ENCODE measurements around the gene ODC1.

- RRBS: 2% methylated on average over 24 of the region's 34 CpGs
Measured at GRCh38 chr2:9951876-9952120, 305 bp downstream of the GRHL1 start.

GRCh38 chr2:9952870-9953635 is 1.6 kb downstream of the GRHL1 start:
- RRBS: no CpG with 5 or more reads among the region's 10 CpGs

DNA sequence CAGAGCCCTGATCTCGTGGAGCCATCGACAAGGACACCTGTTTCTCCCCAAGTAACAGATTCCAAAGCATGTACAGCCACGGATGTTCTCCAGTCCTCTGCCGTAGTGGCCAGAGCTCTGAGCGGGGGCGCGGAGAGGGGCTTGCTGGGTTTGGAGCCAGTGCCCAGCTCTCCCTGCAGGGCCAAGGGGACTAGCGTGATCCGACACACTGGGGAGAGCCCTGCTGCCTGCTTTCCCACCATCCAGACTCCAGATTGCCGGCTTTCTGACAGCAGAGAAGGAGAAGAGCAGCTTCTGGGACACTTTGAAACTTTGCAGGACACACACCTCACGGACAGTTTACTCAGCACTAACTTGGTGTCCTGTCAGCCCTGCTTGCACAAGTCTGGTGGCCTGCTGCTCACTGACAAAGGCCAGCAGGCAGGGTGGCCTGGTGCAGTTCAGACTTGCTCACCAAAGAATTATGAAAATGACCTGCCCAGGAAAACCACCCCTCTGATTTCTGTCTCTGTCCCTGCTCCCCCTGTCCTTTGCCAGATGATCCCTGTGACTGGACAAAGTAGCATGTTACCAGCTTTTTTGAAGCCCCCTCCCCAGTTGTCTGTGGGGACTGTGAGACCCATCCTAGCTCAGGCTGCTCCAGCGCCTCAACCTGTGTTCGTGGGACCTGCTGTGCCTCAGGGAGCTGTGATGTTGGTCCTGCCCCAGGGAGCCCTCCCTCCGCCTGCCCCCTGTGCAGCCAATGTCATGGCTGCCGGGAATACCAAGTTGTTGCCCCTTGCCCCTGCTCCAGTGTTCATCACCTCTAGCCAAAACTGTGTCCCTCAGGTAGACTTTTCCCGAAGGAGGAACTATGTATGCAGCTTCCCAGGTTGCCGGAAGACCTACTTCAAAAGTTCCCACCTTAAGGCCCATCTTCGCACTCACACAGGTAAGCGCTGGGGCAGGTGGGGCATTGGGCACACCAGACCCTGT is 4.6 kb downstream of the KLF11 start:
- RRBS: no CpG with 5 or more reads among the region's 19 CpGs

- RRBS: no CpG with 5 or more reads among the region's 10 CpGs
Measured at GRCh38 chr2:10095095-10095549, 14.9 kb upstream of the CYS1 start.

DNA sequence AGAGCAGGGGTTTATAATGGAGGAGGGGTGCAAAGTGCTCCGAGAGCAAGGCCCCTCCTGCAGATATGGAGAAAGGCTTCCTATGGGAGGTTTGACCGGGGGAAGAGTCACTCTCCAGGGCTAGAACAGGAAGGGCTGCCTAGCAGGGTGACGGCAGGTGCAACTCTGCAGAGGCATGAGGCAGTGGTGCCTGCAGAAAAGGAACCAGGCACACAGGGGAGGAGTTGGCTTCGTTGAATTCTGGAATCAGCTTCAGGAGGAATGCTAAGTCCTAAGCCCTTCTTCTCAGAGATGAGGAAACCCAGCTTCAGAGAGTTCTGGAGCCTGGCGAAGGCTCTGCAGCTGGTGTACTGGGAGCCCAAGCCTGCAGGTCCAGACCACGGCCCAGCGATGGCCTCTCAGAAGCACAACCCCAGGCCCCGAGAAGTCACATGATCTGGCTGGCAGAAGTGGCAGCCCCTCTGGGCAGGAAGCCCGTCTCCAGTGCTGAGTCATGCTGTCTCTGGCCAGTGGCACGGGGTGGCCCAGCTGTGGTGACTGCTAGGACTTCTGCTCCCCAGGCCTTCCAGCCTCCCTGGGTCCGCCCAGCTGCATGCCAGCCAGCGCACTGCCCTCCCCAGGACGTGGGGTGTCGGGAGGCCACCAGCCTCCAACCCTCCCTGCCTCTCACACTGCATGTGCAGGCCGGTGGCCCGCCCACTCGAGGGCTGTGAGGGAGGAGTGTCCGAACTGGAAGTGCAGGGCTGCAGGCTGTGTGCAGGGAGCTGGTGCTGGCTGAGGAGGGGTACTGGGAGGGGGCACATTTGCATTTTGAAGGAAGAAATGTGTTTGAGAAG is 17.3 kb upstream of the HPCAL1 start:
- RRBS: no CpG with 5 or more reads among the region's 18 CpGs

- RRBS: no CpG with 5 or more reads among the region's 17 CpGs
Measured at GRCh38 chr2:10300955-10301735, 1.6 kb upstream of the HPCAL1 start.

DNA sequence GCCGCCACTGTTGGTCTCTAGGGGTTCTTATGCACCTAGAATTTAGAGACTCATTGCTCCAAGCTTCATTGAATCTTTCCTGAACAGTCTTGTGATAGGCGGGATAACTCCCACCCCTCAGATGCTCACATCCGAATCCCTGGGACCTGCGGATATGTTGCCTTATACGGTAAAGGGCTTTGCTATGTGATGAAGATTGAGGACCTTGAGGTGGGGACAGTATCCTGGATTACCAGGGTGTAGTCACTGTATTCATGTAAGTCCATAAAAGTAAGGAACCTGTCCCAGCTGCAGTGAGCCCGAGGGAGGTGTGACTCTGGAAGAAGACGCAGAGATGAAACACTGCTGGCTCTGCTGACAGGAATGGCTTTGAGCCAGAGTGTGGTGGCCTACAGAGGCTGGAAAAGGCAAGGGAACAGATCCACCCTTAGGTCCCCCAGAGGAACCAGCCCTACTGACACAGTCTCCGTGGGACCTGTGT is 26.4 kb downstream of the HPCAL1 start:
- RRBS: no CpG with 5 or more reads among the region's 8 CpGs

DNA sequence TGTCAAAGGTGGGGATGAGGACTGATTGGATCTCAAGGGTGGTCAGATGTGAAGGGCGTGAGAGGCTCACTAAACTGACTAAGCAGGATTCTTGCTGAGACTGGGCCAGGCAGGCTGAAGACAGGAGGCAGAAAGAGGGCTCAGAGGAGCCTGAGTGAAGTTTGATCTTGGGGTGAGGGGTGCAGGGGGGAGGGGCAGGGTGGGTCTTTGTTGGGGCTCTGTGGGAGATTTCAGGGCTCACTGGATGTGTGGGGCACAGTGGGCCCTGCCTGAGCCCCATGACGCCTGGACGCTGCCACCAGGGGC is 30.0 kb downstream of the HPCAL1 start:
- RRBS: no CpG with 5 or more reads among the region's 3 CpGs

DNA sequence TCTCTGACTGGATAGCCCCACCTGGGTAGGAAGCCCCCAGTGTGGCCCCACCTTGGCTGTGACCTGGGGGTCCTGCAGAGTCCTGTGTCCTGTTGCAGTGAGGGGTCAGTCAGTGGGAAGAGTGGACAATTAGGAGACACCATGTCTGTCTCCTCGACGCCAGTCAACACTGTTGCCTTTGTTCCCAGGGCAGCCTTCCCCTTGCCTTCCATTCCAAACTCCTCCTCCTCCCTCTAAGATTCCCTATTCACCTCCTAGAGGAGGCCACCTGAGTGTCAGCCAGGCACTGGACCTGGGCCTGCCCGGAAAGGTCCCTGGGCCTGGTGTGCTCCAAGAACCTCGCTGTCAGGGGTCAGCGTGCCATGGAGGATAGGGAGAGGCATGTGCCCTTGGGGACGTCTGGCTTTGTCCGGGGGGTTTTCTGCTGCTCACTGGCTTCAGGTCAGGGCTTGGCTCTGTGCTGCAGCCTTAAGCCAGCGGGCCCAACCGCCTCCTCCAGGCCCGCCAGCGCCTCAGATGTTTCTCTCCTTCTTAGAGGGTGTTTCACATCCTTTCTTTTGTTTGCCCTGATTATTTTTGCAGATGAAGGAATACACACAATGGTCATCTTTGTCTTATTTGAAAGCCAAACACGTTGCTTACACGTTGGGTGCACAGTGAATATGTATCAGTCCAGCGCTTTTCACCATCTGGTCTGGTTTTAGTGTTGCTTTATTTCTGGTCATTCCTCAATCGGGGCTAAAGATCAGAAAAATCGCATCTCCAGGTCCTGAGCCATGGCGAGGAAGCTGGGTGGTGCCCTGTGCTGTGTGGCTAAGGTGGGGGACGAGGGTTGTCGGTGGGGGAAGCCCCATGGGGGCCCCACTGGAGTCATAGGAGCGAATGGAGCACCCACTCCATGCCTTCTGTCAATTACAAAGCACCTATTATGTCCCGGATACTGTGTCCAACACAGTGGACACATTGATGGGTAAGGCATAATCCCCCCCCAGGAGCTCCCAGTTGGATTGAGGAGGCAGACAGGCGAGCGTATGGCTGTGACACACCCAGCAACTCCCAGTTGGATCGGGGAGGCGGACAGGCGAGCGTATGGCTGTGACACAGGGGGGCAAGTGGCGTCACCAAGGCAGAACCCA is 69.1 kb downstream of the HPCAL1 start:
- RRBS: 74% methylated on average over 3 of the region's 28 CpGs

GRCh38 chr2:10444036-10444385 is 4.1 kb downstream of the ODC1 start:
- RRBS: no CpG with 5 or more reads among the region's 3 CpGs

DNA sequence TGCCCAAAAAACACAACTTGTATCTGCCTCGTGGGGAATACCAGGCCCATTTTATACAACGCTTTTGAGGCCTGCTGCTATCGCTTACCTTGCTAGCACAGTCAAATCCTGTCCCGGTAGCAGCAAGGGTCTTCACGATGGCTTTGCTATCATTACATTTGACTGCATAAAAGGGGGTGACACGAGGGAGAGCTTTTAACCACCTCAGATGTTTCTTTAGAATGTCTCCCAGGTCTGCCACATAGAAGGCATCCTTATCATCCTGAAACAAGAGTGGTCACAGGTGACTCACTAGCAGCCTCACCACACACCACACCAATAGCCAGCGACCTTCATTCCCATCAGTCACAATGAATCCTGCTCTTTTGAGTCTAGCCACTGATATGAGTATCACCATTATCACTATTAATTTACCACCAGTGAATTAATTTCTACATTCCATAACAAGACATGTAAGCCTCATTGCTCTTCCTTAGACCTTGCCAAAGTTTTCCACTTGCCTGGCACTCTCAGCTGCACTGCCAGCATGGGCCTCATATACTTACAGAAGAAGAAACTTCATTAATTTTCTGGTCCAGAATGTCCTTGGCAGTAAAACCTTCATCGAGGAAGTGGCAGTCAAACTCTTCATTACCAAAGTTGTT is 3.6 kb downstream of the ODC1 start:
- RRBS: no CpG with 5 or more reads among the region's 8 CpGs

- RRBS: 3% methylated on average over 69 of the region's 149 CpGs
Measured at GRCh38 chr2:10447847-10448964, at the start of gene ODC1. Gene ODC1 (minus strand): TSS chr2:10448327.

- RRBS: no CpG with 5 or more reads among the region's 6 CpGs
Measured at GRCh38 chr2:10826220-10826570, 13.6 kb upstream of the PDIA6 start.

DNA sequence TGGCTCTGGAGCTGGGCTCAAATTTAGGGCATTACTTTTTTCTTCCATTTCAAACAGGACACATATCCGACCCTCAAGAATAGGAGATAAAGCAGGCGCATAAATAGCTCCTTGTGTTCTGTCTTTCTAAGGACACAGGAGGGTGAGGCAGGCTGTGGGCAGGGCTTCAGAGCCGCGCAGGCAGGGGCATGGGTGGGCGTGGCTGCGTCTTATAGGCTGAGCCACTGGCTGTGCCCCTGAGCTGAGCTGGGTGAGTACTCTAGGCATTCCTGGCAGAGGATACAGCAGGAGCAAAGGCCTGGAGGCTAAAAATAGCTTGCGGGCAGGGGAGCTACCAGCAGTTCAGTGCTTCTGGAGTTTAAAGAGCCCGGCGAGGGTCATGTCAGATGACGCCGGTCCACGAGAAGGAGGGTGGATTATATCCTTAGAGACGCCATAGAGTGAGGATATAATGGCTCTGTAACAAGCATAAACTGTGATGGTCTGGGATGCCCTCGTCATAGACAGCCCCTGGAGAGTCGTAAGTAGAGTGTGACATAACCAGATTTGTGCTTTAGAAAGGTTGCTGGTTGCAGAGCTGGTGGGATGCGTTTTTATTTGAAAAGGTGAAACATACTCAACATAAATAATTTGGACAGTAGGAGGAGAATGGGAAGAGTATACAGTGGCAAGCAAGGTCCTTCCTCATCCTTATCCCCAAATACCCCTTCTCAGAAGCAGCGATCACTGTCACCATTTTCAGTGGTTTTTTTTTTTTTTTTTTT is 31.6 kb upstream of the PDIA6 start:
- RRBS: no CpG with 5 or more reads among the region's 17 CpGs

DNA sequence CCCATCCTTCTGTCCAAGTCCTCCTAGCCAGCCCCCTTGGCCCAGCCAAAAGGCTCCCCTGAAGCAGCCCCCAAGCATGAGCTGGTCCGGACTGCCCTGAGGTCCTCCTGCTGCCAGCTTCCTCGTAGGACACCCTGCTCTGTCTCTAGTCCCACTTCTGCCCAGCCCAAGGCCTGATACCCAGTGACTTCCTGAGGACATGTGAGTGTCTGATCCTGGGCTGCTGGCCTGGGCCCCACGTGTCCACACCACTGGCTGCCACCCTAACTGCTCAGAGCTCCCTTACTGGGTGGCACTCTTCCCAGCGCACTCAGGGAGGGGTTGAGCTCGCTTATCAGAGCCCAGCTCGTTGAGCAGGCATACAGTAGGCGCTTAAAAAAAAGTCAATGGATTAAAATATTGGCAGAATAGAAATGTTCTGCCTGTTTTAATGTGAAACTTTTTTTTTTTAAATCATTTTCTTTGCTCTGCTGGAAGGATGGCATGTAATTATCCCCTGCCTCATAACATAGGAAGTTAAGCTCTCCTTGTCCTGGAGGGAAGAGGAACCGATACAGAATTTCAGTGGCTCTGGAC is 34.5 kb upstream of the PDIA6 start:
- RRBS: no CpG with 5 or more reads among the region's 8 CpGs

- RRBS: no CpG with 5 or more reads among the region's 9 CpGs
Measured at GRCh38 chr2:10864485-10864864, 47.3 kb upstream of the KCNF1 start.

DNA sequence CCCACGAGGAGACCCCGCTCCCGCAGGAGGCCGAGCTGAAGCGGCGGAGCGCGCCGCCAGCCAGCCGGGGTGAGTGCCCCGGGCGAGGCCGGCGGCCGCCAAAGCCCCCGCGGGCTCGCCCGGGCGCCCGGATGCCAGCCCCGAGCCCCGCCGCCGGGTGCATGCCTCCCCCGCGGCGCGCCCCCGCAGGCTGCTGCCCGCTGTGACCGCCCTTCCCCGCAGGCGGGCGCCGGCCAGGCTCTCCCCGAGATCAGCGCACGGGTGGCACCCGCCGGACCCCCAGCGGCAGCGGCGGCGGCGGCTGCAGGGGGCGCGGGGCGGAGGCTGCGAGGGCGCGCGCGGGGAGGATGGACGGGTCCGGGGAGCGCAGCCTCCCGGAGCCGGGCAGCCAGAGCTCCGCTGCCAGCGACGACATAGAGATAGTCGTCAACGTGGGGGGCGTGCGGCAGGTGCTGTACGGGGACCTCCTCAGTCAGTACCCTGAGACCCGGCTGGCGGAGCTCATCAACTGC is 402 bp downstream of the KCNF1 start:
- RRBS: 7% methylated on average over 44 of the region's 69 CpGs

DNA sequence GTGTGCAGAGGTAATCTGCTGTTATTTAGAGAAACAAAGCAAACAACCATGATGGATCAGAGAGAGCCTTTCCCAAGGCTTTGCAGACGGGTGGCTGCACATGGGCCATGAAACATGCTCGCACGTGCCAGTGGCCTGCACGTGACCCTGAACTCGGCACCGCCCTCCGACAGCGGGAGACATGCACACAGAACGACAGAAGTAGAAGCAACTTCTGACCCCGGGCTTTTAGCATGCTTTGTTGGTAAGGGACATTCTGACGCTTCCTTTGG is 108.7 kb upstream of the C2orf50 start:
- RRBS: no CpG with 5 or more reads among the region's 11 CpGs

DNA sequence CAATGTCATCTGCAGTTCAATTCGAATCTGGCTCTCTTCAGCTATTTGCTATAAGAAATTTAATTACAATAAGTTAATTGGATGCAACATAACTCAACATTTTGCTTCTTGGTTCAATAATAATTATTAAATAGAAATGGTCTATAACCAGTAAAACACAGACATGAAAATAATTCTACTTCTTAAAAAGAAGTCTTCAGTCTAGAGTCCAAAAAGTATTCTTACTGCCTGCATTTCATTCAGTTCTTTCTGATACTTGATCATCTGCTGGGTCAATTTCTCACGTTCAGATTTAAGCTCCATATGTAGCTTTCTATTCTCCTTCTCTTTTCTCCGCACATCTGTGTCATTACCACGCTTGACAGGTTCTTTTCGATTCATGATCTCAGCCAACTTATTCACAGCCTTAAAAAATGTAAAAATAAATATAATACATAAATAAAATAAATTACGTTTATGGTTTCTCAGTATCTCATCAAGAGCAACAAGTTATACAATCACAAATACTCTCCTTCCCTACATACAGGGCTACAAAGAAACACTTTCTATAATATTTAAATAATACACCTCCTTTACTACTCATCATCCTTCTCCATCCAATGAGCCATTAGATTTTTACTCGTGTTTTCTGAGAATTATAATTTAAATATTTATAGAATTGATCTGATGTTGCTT is 42.2 kb downstream of the SLC66A3 start:
- RRBS: no CpG with 5 or more reads among the region's 7 CpGs

DNA sequence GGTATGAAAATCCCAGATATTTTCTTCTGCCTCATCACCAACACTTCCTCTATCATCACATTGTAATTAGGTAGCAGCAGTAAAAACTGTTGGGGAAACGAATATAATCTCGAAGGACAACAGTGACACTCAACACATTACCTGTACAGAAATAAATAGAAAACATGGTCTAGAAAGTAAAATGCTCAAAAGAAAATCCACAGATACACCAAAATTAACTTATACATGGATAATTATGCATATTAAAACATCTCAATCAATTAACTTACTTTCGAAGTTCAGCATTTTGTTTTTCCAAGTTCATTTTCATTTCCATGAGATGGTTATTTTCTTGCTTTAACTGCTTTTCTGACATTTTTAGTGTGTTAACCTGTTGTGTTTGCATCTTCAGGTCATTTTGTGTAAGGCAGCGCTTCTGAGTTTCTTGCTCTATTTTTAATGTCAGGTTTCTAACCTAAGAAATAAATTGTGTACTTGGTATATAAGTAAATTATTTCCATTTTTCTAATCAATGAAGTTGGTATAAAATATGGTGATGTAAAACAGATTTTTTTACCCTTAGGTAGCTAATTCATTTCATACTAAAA is 52.3 kb downstream of the SLC66A3 start:
- RRBS: no CpG with 5 or more reads among the region's 4 CpGs

Data from UCH-1 (cell line).